Omental fat pad (tissue), 4 donors: ENCODE measurements around the gene PAK1IP1.

GRCh38 chr6:9385474-9385673 is 950.0 kb upstream of the SLC35B3 start:
- PRO-cap = no peak
- RAMPAGE, long total RNA, 4 experiments = no peak in any of the 4 experiments

DNA sequence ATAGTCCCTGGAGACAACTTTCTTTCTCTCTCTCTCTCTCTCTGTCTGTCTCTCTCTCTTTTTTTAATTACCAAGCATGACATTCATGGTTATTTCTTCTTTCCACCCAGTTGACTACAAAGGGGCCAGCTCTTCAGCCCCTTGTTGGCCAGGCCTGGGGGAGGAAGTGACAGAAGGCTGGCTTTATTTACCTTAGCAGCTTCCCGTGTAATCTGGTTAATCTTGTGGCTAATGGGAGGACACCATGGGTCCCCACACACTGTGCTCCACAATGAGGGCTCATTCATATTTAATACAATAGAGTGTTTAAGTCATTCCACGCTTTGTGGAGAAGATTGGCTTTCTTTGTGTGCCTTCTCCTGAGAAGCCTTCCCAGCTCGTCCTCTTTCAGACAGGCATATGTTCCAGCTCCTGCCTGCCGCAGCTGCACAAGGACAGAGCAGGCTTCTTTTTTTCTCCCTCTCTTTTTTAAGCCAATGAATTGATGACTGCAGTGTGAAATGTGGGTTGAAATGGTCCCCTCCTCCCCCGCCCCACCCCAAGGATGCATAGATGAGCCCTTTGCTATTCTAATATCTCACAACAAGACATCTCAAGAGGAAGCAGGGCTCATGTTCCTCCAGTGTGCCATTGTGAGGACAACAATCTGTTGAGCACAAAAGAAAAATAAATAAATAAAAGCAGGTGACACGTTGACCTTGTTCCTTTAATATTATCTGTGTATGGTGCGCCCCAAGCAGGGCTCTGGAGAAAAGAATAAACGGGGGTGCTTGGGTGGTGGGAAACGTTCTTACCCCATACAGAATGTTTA is 958.5 kb downstream of the TFAP2A start:
- PRO-cap = no peak
- RAMPAGE, long total RNA, 4 experiments = no peak in any of the 4 experiments

DNA sequence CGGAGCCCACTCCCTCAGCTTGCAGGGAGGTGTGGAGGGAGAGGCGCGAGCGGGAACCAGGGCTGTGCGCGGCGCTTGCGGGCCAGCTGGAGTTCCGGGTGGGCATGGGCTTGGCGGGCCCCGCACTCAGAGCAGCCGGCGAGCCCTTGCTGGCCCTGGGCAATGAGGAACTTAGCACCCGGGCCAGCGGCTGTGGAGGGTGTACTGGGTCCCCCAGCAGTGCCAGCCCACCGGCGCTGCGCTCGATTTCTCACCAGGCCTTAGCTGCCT is 243.3 kb downstream of the TFAP2A start:
- PRO-cap = no peak
- RAMPAGE, long total RNA, 4 experiments = no peak in any of the 4 experiments

GRCh38 chr6:10314703-10315430 is 100.0 kb downstream of the TFAP2A start:
- PRO-cap = no peak
- RAMPAGE, long total RNA, 4 experiments = no peak in any of the 4 experiments

DNA sequence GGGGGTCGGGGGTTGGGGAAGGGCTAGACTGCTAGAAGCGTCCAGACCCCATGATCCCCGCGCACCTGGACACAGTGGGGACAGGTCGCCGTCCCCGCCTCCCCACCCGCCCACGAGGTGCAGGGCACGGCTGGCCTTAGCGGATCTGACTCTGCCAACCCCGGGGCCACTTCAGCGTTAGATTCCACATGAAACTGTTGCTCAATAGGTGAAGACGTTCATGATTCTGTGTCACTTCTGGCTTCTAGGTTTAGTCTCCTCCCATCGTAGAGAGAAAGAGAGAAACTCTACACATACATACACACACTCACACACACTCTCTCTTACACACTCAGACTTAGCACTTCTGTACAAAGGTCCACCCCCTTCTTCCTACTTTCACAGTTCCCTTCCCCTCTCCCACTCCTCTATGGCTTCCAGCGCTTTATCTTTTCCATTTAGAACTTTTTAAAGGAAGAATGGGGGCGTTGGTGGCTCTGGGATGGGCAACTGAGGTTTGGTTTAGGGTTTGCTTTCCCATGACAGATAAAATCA is 5.1 kb upstream of the TFAP2A start:
- PRO-cap = no peak
- RAMPAGE, long total RNA, 4 experiments = no peak in any of the 4 experiments

DNA sequence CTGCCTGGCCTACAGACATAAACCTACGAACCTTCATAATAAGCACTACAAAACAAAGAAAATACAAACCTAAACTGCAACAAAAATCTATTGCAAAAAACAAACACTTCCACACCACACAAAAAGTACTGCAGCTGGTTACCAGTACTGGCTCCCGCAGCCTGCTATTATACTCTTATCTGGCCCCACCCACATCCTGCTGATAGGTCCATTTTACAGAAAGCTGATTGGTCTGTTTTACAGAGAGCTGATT is 39.4 kb upstream of the GCNT2 start:
- PRO-cap = no peak
- RAMPAGE, long total RNA, 4 experiments = no peak in any of the 4 experiments

- PRO-cap = no peak
- RAMPAGE, long total RNA, 4 experiments = no peak in any of the 4 experiments
These were observed 2.2 kb upstream of the GCNT2 start for GRCh38 chr6:10518921-10519327.

GRCh38 chr6:10694514-10695405 is at the start of gene PAK1IP1:
Gene PAK1IP1, plus strand, starts transcription at chr6:10694972.
- PRO-cap = unidirectional peak, plus-strand start at chr6:10694967
- RAMPAGE, long total RNA, 4 experiments = start-site peak on the plus strand in 4 of 4 experiments, at chr6:10694922-10694981 at its widest, 44 to 3,278 reads per replicate

DNA sequence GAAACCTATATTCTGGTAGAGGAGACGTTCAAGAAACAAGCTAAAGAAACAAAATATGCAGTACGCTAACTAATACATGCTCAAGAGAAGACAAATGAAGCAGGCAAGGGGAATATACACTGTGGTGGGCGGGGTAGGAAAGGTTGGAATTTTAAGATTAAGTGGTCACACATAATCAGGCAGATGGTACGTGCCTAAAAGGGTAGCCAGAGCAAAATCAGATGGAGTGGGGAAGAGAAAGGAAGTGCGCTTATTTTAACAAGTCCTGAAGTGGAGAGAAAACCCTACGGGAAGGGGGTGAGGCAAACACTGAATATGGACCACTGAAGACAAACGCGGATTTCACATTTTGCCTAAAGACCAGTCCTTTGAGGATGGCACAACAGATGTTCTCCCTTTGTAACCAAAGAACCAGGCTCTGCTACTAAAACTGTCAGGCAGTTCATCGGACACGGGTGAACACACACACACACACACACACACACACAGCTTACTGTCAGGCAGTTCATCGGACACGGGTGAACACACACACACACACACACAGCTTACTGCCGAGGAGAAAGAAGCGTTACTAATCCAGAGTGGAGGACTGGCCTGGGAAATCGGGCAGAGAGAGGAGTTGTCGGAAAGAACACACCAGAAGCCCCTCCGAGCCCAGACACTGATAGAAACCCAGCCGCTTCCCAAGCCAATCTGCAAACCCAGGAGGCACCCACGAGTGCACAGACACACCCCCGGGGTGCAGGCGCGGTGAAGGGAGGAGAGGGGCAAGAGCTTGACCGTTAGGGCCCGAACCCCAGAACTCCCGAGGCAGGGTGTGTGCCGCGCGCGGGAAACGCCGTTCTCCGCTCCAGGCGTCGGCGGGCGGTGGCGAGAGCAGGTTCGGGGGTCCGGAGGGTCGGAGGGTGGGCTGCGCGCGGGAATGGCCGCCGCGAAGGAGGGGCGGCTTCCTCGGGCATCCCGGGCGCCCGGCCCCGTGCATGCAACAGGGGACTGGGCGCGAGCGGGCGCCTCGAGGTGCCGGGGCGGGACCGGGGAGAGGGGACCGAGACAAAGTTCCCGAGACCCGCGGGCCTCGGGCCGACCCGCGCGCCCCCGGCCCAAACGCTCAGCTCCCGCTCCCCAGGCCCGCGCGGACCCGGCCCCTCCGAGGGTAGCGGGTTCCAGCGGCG is 773 bp downstream of the ELOVL2 start:
- PRO-cap = no peak
- RAMPAGE, long total RNA, 4 experiments = no peak in any of the 4 experiments

DNA sequence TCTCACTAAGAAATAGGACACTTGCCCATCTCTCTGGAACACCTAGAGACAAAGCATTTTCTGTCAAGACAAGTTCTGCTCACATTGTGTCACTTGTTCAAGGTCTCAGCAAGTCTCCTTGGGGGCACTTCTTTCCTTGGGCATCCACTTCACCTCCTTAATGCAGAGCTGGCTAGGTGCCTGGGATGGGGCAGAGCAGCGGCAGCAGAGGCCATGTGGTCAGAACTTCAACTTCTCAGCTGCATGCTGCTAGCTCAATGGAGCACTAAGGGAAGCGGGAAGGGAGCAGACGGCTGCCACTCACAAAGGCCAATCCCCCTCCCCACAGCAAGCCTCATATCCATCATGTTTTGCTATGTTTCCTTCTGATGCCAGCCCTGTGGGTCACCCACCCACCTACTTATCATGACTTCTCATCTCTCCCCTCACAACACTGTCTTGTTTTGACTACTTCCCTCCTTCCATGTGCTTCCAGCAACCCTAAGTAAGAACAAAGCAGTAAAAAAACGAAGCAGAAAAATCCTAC is 31.4 kb downstream of the NEDD9 start:
- PRO-cap = no peak
- RAMPAGE, long total RNA, 4 experiments = no peak in any of the 4 experiments

- PRO-cap = no peak
- RAMPAGE, long total RNA, 4 experiments = no peak in any of the 4 experiments
These were observed 19.8 kb downstream of the NEDD9 start for GRCh38 chr6:11212557-11213101.

- PRO-cap = no peak
- RAMPAGE, long total RNA, 4 experiments = no peak in any of the 4 experiments
These were observed 16.6 kb downstream of the NEDD9 start for GRCh38 chr6:11215863-11216260.

DNA sequence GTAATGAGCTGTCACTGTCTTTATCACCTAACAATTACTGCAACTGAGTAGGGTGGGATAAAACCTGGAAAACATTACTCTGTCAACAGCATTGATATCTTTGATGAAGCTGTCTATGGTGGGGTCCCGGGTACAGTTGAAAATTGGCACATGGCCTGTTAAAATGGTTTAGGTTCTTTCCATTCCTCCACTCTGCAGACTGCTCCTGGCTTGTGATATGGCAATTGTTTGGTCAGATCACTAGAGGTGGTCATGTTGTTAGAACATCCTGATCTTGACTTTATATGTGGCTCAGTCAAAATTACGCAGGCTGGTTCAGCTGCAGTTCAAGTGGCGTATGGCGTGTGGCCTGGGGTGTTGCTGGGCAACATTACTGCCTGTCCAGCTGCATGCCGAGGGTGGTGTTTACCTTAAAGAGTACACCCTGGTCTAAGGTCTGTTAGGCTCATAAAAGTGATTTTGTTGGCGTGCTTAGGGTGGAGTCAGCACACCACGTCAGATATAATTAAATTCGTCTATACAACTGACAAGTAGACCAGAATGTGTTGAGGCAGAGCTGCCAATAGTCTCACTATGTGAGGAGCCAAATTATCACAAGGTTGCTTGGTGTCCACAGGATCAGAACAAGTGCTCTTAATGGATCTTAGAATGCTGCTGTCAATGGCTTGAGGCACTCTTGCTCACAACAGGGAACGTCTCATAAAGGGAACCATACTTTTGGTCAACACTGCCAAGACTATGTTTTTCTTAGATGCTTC is 55.6 kb upstream of the NEDD9 start:
- PRO-cap = no peak
- RAMPAGE, long total RNA, 4 experiments = no peak in any of the 4 experiments

DNA sequence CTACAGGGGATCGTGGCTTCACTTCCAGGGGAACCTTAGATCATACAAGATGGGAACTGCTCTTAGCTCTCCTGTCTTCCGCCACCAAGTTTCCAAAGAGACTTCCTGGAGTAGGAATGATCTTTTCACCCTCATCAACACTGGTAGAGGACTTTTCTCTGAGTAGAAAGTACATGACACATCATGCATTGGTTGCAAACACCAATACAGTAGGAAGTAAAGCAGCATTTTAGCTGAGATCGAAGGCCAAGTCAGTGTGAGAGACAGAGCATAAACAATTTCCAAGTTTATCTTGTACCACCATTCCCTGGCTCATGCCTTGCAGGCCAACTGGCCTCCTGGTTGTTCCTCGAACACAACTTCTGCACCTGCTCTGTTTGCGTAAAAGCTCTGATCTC is 113.1 kb upstream of the NEDD9 start:
- PRO-cap = no peak
- RAMPAGE, long total RNA, 4 experiments = no peak in any of the 4 experiments

DNA sequence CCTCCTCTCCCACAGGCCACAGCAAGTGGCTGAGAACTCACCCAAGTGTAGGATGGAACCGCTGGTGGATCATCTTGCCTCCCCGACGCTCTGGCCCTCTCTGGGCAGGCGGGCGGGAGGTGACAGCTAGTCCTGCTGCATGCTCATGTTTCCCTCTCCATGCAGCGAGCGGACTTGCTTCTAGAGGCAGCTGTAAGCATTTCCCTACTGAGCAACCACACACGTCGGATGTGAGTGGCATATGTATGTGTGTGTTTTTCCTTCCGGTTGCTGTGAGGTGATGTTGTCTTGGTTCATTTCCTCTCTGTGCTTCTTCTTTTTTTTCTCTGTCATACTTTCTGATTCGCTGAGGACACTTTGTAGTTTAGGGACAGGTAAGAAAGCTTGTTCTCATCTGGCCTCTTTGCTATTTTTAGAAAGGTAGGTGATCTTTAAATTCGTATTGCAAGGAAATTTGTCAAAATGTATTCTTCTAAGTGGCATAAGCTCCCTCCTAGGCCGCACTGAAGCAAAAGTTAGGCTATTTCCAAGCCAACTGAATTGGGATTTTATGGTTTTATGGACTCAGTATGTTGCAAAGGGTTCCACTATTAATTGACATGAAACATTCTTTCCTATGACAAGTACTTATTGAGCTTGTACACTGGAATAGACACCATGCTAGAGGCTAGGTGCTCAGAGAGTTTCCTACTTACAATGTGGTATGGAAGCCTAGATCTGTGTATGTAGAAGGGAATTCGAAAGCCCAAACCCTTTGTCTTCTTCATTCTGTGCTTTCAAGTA is 149.8 kb upstream of the NEDD9 start:
- PRO-cap = no peak
- RAMPAGE, long total RNA, 4 experiments = start-site peak on the minus strand in 4 of 4 experiments, centred at positions 193 to 218 of the sequence, 36 to 81 reads per replicate

DNA sequence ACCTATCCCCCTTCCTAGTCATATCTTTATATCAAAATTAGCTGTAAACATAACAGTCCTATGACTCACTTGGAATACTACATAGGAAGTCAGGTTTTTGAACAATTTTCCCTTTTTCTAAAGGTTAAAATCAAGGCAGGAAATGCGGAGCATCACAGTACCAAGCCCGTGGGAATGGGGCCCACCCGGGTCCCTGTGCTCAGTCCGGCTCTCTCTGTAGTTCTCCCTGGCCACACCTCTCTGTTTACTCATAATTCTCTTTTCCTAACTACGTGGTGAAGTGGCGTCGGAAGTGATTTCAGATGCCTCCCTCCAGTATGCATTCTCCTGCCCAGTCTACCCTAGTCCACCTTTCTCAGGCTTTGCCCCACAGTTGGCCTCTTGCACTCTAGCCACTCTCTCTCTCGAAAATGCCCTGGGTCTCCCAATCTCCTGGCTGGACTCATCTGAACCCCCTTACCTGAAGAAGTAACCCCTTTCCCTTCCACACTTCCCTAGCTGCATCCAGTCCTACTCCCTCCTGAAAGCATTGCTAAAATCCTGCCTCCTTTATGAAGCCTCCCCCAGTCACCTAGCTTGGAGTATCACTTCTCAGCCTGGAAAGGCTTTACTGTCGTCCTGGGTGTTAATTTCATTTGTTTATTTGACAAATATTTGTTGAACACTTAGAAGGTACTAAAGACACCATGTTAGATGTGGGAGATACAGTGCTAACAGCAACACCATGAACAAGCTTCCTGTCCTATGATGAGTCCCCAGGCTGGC is 109.5 kb upstream of the TMEM170B start:
- PRO-cap = no peak
- RAMPAGE, long total RNA, 4 experiments = no peak in any of the 4 experiments

GRCh38 chr6:11428629-11429577 is 108.6 kb upstream of the TMEM170B start:
- PRO-cap = no peak
- RAMPAGE, long total RNA, 4 experiments = no peak in any of the 4 experiments

- PRO-cap = no peak
- RAMPAGE, long total RNA, 4 experiments = no peak in any of the 4 experiments
These were observed 102.8 kb upstream of the TMEM170B start for GRCh38 chr6:11434641-11435261.

- PRO-cap = no peak
- RAMPAGE, long total RNA, 4 experiments = no peak in any of the 4 experiments
These were observed 40.7 kb upstream of the TMEM170B start for GRCh38 chr6:11496467-11497539.

DNA sequence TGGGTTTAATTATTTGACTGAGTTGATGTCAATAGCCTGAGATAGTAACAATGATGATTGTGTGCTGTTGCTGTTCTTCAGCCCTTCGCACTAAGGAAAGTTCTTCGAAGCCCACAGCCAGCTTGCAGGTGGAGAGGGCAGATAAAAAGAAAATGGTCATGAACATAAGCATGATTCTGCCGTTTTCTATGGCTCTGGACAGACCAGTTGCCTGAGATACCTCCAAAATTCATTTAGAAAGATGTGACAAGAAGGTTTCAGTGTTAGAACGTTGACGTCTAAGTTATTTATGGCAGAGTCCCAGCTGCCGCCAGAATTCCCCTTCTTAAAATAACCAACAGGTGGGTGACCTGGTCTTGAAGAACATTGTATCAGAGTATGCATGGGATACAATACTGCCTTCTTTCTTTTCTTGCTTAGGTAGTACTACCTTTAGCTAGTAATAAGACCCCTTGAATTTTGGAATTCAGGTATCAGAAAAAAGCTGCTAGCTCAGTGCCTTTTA is 55.6 kb upstream of the ADTRP start:
- PRO-cap = no peak
- RAMPAGE, long total RNA, 4 experiments = no peak in any of the 4 experiments